Subcutaneous preadipocyte (primary cell): ENCODE results near the genes CHID1 and BRSK2.

DNA sequence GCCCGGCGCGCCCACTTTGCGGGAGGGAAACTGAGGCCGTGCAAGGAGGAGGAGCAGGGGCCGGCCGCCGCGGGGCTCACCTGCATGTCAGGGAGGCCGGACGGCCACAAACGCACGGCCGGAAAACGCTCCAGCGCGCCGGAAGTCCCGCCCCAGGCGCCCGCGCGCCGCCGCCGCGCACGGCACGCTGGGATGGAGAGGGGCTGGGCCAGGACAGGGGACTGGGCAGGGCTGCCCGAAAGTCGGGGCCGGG, at the start of gene CHID1:
CHID1 (minus strand) TSS at position 116 of the 253 bp plus-strand sequence.
- CAGE, long polyA plus RNA = start-site peak on the minus strand centred at position 109 of the sequence, 23 bp wide, 463 and 61 reads in 2 replicates

DNA sequence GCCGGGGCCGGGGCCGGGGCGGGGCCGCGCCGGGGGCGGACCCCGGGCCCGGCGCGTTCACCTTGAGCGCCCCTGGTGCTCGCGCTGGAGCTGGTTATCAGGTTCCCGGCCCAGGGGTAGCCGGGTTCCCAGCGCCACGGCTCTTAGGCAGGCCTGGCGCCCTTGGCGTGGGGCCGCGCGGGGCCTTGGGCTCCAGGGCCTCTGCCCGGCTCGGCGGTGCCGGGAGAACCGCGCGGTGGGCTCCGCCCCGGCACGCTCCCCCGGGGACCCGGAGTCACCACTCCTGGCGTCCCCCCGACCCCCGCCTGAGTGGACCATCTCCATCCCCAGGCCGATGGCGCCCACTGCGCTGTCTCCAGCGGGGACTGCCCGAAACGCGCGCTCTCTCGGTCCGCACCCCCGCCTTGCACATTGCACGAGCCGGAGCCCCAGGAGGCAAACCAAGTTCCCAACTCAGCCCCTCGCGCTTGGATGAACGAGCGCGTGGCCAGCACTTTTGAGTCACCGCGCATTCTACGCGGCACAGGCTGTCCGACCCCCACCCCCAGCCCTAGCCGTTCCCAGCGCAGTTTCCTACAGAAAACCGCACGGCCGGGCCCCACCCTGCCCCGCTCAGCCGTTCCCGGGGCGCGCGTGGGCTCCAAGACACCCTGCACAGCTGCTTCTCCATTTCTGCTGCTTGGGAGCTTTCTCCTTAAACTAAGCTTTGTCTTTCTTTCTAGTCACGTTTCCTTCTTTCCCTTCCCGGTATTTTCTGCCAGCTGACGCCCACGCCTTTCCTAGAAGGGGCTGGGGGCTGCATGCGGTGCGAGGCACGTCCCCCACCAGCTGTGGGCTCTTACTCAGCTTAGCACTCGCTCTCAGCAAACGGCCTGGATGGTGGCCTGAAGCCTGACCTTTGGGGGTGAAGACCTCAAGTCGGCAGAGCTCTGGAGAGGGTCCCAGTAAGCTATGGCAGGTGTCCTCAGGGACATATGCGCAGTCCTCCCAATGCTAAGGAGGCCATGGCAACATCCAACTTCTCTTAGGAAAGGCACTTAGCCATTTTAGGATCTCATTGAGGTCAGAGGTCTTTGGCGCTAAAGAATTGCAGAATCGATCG, 689 bp upstream of the CHID1 start:
- CAGE, long polyA plus RNA = no peak

DNA sequence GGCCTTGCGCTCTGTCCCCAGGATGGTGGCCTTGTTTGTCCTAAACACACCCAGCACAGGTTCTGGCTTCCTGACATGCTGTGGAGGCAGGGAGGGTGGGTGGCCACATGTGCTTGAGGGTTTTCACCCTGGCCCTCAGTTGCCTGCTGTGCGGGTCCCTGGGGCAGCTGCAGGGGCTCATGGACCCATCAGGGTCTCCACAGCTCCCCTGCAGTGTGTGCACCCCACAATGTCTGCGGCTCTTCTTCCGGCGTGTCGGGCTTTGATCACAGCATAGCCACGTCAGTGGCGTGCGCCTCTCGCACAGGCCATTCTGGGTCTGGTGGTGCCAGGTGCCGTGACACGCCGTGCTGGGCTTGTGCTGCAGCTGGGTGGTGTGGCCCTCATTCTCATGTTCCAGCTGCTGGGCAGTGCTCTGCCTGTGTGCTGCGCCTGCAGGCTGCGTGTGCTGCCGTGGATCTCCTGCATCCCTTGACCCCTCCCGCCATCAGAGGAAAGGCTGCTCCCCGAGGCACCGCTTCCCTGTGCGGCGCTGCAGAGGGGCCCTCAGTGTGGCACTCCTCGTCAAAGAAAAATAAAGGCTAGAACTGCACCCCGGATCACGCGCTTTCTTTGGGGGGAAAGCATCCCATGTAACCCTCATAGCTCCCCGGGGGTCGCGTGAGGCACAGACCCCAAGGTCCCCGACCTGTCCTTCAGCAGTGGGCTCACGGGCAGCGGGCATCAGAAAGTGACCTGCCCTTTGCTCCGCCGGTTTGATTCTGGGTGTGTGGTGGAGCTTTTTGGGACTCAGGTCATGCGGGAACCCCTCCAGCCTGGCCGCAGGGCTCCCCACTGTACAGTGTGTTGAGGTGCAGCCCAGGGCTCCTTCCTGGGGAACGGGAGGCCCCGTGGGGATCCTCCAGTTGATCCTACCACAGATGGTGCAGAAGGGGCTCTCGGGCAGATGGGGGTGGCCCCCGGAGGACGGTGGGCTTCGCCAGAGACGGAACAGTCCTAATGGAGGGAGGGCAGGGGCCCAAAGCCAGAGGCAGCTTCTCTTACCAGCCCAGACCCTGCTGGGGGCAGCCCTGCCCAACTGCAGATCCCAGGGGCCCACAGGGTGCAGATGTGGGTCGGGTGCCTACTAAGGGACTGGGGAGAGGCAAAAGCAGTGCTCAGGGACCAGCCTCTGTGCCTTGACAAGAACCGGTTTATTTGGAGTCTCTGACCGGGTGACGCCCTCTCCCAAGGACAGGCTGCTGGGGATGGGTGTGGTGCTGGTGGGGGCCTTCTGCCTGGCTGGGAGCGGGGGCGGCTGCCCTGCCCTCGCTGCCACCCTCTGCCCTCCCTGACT, 24.4 kb downstream of the MUC6 start:
- CAGE, long polyA plus RNA = no peak

- CAGE, long polyA plus RNA = no peak
Observed at GRCh38 chr11:1060677-1061088, 24.2 kb upstream of the MUC6 start.

GRCh38 chr11:1335747-1336731, 26.6 kb upstream of the TOLLIP start:
- CAGE, long polyA plus RNA = no peak

- CAGE, long polyA plus RNA = no peak
Observed at GRCh38 chr11:1389817-1390370, at the start of gene BRSK2. TSS of gene BRSK2 (plus strand) at chr11:1389934.

DNA sequence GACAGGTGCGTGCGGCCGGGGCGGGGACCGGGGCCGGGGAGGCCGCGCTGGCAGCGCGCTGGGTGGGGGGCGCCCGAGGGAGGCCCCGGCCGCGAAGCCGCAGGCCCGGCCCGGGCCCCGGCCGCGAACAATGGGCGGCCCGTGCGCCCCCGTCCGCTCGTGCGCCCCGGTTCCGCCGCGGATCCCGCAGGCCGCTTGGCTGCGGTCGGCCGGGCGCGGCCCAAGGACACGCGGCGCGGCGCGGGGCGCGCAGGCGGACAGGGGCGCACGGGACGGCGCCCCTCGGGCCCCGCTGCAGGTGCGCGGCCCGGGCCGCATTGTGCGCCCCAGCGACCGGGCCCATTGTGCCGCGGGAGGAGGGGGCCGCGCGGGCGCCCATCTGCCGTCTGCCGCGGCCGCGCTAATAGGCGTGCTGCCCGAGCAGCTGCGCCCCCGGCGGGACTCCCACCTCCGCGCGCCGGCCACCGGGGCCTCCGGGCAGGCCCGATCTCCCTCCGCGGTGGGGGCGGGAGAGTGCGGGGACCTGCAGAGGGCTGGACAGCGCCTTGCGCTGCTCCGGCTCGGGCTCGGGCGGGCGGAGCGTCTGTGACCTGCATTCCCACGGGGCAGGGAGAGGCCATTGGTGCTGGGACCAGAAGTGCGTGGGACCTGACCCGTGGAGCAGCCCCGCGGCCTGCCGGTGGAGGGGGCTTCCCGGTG, 786 bp downstream of the BRSK2 start:
- CAGE, long polyA plus RNA = no peak

DNA sequence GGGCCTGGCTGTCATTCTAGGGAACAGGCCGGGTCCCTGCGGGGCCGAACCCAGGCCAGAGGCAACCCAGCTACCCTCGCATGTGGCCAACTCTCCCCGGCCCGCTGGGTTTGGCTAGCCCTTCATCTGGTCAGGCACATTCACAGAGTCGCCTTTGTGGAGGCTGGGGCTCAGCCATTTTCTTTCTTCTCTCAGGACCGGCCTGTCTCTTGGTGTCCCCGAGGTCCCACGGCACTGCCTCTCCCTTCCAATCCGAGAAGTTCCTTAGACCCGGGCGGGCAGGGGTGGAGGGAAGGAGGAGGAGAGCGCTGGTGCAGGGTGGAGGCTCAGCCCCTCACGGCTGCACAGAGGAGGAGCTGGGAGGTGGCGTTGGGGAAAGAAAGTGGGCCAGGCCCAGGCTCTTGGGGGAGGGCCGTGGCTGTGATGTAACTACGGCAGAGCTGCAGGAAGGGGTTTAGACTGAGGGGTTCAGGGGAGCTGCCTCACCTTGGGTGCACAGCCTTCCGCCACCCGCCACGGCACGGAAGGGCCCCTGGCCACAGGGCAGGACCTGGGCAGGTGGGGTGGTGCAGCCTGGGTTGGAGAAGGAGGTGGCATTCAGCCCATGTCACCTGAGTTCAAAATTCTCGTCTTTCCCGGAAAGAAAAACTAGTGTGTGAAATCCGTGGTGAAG, 1.5 kb downstream of the BRSK2 start:
- CAGE, long polyA plus RNA = no peak

GRCh38 chr11:1456180-1457018, 30.2 kb downstream of the MOB2 start:
- CAGE, long polyA plus RNA = no peak

DNA sequence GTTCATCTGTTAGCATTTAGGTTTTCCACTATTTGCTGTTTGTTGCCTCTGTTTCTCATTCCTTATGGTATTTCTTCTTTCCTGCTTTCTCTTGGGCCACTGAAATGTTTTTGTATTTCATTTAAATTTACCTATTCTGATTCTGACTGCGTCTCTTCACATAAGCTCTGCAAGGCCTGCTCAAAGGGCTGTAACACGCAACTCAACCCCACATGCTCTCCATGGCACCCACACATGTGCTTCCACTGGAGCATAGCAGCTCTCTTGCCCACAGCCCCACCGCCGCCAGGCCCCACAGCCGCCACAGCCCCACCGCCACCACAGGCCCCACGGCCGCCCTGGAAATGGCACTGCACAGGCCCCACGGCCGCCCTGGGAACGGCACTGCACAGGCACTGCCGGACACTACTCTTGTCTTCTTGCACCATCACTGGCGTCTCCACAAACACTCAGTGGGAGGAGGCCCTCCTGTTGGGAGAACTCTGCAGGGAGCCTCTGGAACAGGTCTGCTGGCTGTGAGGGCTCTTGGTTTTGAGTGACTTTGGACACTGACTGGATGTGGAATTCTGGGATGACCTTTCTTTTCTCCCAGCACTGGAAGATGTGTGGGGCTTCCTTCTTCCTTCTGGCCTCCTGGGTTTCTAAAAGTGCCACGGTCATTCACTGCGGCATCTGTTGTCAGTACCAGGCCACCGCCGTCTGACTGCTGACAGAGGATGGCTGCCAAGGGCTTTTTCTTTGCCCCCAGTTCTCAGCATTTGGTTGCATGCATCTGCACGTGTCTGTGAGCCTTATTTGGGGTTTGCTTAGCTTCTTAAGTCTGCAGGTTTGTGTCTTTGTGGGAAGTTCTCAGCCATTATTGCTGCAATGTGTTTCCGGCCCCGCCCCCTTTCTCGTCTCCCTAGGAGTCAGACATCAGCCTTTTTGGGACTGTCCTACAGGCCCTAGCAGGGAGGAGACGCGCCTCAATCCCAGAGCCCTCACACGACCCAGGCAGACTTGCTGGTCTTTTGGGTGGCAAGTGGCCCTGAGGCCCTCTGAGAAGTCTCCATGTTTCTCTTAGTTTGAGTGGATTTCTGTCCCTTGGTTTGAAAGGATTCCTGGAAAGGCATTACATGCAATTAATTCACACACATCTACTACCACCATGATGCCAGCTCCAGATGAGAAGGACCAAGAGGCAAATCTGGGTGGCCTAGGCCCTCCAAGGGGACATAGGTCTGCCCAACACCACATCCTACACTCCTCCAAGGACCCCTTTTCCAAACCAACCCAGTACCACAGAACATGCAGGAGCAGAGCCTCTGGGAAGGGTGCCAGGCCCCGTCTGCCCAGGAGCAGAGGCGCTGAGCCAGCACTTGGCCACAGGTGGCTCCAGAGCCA, 8.2 kb downstream of the MOB2 start:
- CAGE, long polyA plus RNA = no peak

DNA sequence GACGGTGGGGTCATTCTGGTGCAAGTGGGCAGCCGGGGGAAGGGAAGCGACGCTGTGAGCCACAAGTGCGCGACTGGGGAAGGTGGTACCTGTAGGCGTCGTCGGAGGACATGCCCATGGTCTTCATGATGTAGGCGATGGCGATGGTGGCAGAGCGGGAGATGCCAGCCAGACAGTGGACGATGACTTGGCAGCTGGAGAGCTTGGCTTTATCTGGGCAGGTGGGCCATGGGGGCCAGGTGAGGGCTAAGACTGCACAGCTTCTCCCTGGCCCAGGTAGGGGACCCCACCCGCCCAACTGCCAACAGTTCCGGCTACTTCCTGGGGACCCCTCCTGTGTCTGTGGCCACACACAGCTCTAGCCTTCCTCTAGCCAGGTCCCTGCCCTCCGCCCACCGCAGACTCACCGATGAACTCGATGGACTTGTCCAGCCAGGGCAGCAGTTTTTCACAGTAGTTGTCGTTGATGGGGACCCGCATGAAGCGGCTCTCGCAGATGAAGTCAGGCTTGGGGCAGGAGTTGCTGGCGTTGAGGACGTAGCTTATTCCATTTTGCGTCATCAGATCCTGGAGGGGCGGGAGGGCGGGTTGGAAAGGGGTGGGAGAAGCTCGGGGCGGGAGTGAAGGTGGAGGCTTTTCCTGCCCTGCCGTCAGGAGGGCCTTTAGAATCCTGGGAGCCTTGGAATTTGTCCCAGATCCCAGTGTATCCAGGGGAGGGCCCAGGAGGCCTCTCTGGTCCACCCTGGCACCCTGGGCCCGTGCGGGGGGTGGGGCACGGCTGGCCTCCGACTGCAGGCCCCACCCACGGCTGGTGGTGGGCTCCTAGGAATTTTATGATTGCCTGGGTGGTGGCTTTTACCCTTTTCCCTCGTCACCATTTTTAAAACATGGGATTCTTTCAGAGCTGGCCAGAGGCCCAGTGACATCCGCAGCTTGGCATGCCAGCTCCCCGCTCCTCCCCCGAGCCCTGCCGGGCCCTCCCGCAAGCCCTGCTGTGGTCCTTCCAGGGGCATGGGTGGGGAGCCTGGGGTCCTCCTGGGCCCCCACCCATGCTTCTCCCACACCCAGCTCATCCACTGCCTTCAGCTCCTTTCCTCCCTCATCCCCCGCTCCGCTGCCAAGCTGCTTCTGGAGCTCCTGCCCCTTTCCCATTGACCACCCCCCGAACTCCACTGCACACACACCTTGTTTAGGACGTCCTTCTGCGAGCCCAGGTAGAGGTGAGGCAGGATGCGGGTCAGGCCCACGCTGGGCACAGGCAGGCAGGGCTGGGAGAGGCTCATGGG, 13.9 kb downstream of the DUSP8 start:
- CAGE, long polyA plus RNA = no peak

- CAGE, long polyA plus RNA = no peak
Observed at GRCh38 chr11:1567102-1568204, 4.6 kb downstream of the DUSP8 start.

GRCh38 chr11:1605863-1606255, 2.4 kb downstream of the KRTAP5-3 start:
- CAGE, long polyA plus RNA = no peak

- CAGE, long polyA plus RNA = no peak
Observed at GRCh38 chr11:1682942-1683655, 13.9 kb upstream of the KRTAP5-6 start.

- CAGE, long polyA plus RNA = no peak
Observed at GRCh38 chr11:1689325-1690281, 7.4 kb upstream of the KRTAP5-6 start.

GRCh38 chr11:1733858-1734485, 16.4 kb downstream of the IFITM10 start:
- CAGE, long polyA plus RNA = no peak

- CAGE, long polyA plus RNA = no peak
Observed at GRCh38 chr11:1756203-1756806, 5.9 kb upstream of the IFITM10 start.

DNA sequence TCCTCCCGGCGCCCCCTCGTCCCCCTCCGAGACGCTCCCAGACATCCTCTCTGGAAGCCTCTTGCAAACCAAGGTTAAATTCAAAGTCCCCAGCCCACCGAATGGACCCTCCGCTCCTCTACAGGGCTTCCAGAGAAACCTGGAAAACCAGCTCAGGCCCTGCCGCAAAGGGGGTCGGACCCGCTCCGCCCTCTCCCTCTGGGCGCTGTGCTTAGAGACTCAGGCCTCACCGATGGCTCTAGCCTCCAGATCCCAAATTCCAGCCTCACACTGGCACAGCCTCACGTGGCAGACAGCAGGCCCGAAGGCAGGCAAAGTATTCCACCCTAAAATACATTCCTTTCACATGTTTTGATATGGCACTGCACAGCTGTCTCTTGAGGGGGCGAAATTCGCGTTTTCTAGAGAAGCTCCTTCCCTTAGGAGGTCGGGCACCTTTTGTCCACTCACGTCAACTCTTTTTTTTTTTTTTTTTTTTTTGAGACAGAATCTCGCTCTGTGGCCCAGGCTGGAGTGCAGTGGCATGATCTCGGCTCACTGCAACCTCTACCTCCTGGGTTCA, 644 bp upstream of the CTSD start:
- CAGE, long polyA plus RNA = no peak

DNA sequence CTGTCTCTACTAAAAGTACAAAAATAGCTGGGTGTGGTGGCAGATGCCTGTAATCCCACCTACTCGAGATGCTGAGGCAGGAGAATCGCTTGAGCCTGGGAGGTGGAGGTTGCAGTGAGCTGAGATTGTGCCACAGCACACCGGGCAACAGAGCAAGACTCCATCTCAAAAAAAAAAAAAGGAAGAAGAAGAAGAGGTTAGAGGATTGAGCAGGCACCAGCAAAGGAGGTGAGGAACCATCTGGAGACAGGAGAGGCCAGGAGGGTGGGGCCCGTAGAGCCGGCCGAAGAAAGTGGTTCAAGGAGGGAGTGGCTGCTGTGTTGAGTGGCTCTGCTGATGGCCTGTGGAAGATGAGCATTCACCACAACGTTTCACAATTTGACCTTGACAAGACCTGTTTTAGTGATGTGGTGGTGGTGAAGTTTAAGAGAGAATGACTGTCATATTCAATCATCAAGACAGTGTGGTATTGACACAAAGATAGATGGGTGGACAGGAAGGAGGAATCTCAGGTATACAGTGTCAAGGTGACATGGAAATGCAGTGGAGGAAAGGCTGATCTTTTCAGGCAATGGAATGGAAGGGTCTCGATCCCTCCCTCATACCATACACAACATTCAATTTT, 6.8 kb upstream of the CTSD start:
- CAGE, long polyA plus RNA = no peak

- CAGE, long polyA plus RNA = no peak
Observed at GRCh38 chr11:1785826-1786290, 22.1 kb upstream of the CTSD start.